A375 (cell line): Measurements from ENCODE around the genes RIN1, SPTBN2, SYT12 and RHOD.

DNA sequence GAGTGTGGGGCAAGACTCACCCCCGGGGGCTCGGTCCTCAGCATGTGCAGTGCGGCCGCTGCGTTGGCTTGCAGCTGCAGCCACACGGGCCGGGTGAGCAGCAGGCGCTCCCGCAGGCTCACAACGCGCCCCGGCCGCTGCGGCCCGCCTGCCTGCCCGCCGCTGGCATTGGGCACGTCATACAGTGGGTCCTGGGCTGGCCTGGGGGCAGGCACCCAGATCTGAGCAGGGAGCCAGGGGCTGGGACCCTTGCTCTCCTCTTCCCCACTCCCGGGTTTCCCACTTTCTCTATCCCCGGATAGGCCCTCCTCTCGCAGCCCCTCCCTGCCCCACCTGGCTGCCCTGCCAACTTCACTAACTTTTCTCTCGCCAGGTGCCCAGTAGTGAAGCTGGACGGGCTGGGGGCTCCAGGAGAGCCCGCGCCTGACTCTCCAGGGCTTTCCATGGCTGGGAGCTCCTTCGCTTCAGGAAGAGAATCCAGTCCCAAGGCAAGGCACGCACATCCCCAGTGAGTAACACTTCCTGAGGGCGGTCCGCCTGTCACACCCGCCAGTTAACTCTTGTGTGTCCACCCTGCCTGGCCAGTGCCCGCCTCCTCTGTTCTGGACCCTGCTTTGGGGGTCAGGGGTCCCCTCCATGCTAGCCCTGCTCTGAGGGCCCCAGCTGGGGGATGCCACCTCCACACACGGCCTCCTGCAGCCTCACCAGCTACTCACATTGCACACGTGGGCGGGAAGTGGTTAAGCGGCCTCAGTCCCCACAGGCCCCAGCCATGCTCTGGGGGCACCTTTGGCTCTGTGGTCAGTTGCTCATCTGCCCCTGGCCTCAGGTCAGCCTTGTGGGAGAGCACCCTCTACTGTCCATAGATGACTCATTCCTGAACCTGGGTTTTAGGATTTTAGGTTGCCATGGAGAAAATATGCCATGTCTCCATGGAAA is at the start of gene RIN1:
Gene RIN1, minus strand, starts transcription at position 477 of the 939 bp plus-strand sequence.
- RAMPAGE, long total RNA, result no peak

GRCh38 chr11:66607735-66608181 is 8.7 kb upstream of the RBM14 start:
- RAMPAGE, long total RNA, result no peak

- RAMPAGE, long total RNA, result no peak
Measured at GRCh38 chr11:66617787-66618076, 1.3 kb downstream of the RBM14 start.

DNA sequence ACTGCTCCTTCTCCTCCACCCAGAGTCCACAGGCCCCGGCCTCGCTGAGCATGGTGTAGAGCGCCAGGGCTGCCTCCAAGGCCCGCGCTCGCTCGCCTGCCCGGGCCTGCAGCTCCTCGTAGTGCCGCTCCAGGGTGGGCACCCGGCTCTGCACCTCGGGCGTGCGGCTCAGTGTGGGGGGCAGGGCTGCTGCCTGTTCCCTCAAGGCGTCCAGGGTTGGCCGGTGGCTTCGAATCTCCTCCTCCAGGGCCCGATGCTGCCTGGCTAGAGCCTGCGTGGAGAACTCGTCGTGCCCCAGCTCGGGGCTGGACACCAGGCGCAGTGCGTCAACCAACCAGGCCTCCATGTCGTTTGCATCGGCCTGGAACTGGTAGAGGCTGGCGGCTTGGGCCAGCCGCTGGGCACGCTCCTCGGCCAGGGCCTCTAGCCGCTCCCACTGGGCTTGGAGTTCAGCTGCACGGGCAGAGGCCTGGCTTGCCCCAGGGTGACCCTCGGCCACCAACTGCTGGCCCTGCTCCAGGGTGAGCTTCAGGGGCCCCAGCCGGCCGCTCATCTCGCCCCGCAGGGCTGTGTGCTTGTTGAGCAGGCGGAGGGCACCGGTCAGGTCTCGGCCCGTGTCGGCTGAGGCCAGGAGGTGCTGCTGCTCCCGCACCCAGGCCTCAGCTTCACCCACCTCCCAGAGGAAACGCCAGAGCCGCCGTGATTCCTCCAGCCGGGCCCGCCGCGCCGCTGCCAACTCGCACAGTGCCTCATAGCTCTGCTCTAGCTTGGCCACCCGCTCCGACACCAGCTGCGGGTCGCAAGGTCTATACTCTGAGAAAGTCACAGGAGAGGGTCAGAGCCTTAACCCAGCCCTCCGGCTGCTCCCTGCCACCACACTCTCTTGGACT is 24.1 kb downstream of the SPTBN2 start:
- RAMPAGE, long total RNA, result no peak

- RAMPAGE, long total RNA, result no peak
Measured at GRCh38 chr11:66720752-66720901, 8.4 kb downstream of the SPTBN2 start.

GRCh38 chr11:66728715-66729402 is at the start of gene SPTBN2:
SPTBN2 (minus strand) TSS chr11:66729216.
- RAMPAGE, long total RNA, result no peak

DNA sequence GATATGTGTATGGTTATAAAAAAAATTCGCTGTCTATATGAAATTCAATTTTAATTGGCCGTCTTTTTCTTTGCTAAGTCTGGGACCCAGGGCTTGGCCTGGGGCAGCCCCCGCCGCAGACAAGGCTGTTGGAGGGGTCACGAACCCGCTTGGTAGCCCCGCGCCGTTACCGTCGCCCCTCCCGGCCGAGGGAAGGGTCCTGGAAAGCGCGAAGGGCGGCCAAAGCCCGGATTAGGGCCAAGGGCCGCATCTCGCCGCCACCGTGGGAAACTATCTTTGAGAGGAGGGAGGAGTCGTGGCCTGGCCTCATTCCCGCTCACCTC is 386 bp upstream of the C11orf80 start:
- RAMPAGE, long total RNA, result no peak

- RAMPAGE, long total RNA, result no peak
Measured at GRCh38 chr11:66907670-66908811, 50.1 kb downstream of the PC start.

DNA sequence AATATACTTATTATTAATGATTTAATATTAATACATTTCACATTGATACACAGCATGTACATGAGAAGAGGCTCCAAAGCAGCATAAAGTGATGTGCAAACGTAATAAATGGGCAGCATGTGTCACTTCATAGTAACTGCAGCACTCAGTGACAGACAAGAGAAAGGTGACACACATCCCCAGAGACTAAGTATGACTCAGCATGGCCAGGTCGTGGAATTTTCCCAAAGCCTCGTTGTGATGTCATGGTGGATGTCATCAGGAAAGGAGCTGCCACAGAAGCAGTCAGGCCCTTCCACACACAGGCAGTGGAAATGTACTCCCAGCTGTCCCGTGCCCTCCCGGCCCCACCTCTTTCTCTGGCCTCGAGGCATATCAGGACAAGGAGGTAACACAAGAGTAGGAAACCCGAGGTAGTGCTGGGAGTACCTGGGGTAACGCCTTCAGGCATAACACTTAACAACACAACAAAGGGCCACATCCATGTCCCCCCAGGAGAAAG is 8.1 kb downstream of the PC start:
- RAMPAGE, long total RNA, result no peak

DNA sequence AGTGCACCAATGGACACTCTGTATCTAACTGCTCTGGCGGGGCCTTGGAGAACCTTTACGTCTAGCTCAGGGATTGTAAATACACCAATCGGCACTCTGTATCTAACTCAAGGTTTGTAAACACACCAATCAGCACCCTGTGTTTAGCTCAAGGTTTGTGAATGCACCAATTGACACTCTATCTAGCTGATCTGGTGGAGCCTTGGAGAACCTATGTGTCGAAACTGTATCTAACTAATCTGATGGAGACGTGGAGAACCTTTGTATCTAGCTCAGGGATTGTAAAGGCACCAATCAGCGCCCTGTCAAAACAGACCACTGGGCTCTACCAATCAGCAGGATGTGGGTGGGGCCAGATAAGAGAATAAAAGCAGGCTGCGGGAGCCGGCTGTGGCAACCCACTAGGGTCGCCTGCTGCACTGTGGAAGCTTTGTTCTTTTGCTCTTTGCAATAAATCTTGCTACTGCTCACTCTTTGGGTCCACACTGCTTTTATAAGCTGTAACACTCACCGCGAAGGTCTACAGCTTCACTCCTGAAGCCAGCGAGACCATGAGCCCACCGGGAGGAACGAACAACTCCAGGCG is 14.3 kb downstream of the C11orf86 start:
- RAMPAGE, long total RNA, result no peak

DNA sequence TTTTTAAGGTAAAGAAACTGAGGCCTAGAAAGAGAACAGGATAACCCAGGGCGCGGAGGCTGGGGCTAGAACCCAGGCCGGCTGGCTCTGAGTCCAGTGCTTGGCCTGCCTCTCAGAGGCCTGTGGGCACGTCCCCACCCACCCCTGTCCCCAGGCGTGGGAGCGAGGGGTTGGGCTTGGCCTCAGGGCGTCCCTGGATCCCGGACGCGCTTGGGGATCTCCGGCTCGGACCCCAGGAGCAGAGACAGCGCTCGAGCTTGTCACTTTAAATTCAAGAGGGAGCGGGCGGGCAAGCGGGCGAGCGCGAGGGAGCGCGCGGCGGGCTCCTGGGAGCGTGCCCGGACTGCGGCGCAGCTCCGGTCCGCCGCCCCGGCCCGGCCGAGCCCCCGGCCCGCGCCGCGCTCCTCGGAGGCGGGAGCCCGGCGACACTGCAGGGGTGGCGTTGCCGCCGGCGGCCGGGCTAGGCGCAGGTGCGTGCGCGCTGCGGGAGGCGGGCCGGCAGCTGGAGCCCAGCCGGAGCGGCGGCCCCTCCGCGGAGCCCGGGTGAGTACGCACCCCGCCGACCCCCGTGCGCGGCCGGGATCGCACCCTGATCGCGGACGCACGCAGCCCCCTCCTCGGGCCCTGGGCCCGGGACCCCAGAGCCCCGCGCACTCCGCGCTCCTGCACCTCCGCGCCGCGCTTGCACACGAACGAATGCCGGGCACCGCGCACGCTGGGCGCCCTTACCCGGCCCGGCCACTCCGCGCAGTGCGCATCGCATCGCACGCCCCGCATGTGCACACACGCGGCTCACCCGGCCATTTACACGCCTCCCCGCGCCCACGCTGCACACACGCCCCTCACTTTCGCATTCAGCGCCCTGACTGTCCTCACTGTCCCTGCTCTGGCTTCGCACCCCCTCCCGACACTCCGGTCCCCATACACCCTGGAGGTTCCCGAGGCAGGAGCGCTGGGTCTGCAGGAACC is at the start of gene SYT12:
Gene SYT12, plus strand, starts transcription at position 217 of the 969 bp plus-strand sequence.
- RAMPAGE, long total RNA, result no peak

GRCh38 chr11:67056660-67056950 is at the start of gene RHOD:
RHOD (plus strand) TSS chr11:67056847.
- RAMPAGE, long total RNA, result no peak

- RAMPAGE, long total RNA, result no peak
Measured at GRCh38 chr11:67128405-67129255, 9.6 kb downstream of the KDM2A start.

- RAMPAGE, long total RNA, result no peak
Measured at GRCh38 chr11:67269105-67270076, 3.1 kb downstream of the GRK2 start.

DNA sequence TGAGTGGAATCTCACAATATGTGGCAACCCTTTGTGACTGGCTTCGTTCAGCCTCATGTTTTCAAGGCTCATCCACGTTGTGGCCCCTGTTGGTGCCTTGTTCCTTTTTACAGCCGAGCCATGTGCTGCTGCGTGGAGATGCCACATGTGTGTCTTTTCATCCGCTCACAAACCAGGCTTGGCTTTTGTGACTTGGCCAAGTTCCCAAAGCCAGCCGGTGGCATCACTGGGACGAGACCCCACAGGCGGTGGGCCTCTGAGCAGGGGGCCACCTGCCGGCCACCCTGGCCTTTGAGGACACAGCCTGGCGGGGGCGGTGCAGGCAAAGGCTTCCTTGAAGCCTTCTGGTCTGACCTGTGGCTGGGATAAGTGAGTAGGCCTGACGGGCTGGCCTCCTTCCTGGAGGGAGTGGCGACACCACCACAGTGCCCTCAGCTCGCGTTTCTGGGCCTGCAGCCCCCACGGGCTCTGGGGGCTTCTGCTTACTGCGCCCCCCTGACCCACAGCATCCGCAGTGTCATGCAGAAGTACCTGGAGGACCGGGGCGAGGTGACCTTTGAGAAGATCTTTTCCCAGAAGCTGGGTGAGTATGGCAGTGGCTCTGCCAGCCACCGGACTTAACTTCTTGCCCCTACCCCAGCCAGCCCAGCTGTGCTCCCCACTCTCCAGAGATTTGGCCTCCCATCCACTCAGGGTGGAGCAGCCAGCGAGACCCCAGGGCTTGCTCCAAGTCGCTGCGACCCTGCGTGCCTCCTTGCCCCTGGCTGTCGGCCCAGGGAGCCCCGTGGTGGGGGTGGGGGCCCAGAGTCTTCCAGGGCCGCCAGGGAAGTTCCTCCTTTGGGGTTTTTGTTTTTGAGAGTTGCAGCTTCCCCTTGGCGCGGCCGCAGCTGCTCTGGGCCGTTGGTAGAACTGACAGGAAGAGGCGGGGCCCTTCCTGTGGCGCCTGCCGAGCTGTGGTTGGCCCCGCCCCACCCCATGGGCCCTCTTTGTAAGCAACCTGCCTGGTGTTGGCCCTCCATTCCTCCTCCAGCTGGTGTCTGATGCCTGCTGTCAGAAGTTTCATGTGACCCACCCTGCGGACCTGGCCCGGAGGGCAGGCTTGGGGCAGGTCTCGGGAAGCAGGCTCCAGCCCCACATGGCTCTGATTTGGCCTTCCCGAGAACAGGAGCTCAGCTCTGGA is 10.9 kb downstream of the GRK2 start:
- RAMPAGE, long total RNA, result no peak

- RAMPAGE, long total RNA, result no peak
Measured at GRCh38 chr11:67289596-67290504, 747 bp downstream of the ANKRD13D start.

GRCh38 chr11:67418225-67419561 is 3.2 kb downstream of the CARNS1 start:
- RAMPAGE, long total RNA, result no peak

DNA sequence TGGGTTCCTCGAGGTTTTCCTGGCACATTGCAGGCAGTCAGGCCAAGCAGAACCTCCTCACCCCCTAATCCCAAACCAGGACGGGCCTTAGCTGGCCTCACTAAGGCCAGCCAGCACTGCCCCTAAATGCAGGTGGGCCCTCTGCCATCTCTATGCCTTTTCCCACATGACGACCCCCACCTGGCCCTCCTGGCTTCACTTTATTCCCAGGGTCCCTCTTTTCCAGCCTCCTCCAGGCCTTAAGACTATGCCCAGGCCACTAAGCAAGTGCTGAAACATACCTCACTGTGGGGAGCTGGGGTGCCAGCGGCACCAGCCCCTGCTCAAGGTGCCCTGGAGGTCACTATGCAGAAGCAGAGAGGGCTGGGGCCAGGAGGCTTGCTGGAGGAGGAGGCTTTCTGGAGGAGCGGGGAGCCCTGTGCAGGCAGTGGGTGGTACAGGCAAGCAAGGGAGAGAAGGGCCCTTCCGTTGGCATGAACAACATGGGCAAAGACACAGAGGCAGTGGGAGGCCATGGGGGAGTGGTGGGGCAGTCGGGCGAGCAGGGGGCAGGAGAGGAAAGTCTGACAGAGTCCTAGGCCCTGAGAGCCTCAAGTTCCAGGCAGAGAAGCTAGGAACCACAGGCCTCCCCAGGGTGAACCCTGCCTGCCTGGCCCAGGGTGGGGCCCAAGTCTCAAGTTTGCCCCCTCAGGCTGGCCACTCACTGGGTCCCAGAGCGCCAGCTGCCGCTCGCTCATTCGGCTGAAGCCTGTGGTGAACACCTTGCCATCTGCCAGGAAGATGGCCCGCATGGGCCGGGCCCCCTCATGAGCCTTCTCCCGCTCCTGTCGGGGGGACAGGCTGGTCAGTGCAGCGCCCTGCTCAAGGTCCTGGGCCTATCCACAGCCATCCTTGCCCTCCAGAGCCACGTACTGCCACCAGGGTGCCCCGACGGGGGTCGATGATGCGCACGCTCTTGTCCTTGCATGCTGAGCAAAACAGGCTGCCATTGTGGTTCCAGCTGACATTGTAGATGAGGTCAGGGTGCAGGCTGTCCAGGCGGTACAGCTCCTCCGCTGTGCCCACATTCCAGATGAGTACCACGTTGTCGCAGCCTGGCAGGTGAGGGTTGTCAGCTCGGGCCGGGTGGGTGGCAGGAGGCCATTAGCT is 2.5 kb downstream of the CORO1B start:
- RAMPAGE, long total RNA, result no peak

DNA sequence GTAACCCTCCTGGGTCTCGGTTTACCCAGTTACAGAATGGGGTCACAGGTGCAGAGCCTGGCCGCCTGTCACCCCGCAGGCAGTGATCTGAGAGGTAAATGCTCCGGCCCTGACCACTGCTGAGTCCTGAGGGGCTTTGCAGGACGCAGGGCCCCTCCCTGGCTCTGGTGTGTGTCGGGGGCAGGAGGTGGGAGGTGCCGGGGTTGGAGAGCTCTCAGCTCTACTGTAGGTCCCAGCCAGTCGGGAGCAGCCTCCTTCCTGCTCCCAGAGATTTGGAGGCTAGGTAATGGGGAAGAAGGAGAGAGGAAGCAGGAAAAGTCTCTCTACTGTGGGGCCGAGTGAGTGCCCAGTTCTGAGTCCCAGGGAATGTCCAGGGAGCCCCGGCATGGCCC is 543 bp downstream of the CORO1B start:
- RAMPAGE, long total RNA, result no peak

- RAMPAGE, long total RNA, result no peak
Measured at GRCh38 chr11:67505594-67506431, 650 bp upstream of the PITPNM1 start.